Gastrocnemius medialis (tissue), 3 donors: Measurements from ENCODE around the genes KLHL28 and RPL10L.

- PRO-cap = no peak
- RAMPAGE, long total RNA, 3 experiments = no peak in any of the 3 experiments
These were observed 184.6 kb upstream of the C14orf28 start for GRCh38 chr14:44712392-44712967.

DNA sequence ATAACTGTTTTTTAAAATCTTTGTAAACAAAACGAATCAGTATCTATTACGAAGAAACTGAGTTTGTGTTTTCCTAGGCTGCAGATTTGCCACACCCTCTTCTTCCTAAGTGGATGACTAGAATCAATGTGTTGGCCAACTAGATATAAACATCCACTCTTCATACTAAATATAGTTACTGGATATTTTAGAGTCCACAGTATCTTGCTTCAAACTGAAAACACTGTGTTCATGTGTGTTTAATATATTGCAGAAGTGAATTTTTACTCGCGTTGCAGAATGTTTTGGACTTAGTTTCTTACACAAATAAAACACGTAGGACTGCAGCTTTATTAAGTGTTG is 1.5 kb downstream of the C14orf28 start:
- PRO-cap = no peak
- RAMPAGE, long total RNA, 3 experiments = no peak in any of the 3 experiments

DNA sequence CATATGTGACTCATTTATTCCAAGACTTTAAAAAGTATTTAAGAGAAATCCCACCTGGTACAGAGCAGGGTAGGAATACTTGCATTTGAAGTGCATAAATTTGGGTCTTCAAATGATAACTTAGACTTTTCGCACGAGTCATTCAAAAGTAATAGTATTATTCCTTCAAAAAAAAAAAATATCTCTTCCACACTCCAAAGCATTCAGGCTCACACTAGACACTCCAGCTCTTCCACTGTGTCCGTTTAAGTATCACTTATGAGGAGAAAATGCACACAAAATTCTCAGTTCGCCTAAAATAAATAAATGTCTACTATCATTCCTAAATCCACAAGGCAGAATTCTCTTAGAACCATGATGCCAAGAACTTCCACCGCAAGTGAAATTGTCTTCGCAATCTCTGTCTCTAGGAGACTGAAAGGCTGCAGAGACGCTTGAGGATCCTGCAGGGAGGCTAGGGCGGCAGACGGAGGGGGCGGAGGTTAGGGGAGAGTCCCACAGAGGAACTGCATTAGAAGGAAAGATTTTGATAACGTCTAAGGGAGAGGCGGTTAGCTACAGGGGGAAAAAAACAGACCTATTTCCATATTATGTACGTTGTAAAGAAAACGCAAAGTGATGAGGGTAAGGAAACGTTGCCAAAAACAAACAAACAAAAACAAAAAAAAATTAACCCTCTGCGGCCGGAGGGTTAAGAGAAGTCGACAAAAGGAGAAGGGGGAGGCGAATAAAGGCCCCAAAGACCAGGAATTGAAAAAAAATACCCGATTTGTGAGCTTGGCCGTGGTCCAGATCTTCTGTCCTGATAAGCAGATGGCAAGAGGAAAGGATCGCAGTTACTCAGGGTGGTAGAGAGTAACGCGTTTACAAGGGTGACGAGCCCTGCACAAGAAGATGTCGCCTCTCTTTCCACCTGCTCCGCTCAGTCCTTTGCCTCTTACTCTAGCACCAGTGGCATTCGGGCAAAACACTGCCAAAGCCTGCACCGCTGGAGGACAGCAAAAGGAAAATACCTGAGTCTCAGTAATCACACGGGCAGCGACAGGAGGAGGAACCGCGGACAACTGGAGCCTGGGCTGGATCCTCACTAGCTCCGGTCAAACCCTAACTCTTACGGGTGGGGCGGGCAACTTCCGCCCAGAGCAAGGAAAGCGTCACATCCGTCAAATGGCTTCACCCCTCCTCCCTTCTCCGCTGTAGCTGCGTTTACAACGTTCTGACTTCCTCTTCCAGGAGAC is at the start of gene KLHL28:
Gene KLHL28, minus strand, starts transcription at position 1,115 of the 1,238 bp plus-strand sequence.
- PRO-cap = unidirectional peak, plus-strand start at position 465 of the sequence; bidirectional peak, plus-strand start outside the sequence, minus-strand start at position 1,106 of the sequence
- RAMPAGE, long total RNA, 3 experiments = start-site peak on the minus strand in 3 of 3 experiments, centred at positions 1,087 to 1,093 of the sequence, 40 to 172 reads per replicate

DNA sequence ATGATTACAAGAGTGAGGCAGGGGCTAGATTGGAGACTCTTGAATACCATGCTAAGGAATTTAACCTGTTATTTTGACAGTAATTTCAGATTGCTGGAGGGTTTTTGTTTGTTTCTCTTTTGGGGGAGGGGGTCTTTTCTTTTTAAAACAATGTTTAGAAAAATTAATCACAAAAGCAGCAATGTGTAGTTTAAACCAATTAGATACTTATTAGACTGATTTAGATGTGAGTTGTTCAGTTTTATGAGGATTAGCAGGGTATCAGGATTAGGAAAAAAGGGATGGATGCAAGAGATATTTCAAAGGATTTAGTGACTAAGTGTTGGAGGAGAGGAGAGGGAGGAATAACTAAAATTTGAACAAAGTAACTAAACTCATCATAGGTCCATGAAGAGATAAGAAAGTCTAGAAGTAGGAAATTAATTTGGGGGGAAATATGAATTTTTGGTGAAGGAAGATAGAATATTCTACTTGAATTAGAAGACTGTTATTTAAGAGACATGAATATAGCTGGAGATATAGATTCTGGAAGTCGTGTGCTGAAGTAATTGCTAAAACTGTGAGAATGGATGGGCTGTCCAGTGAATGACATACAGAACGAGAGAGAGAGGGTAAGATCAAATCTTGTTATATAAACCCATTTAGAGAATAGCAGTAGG is 18.8 kb downstream of the TOGARAM1 start:
- PRO-cap = no peak
- RAMPAGE, long total RNA, 3 experiments = no peak in any of the 3 experiments

GRCh38 chr14:45206775-45207220 is 46.2 kb downstream of the MIS18BP1 start:
- PRO-cap = no peak
- RAMPAGE, long total RNA, 3 experiments = no peak in any of the 3 experiments

- PRO-cap = no peak
- RAMPAGE, long total RNA, 3 experiments = no peak in any of the 3 experiments
These were observed at the start of gene RPL10L for GRCh38 chr14:46651562-46652054. RPL10L (minus strand) TSS chr14:46651781.

DNA sequence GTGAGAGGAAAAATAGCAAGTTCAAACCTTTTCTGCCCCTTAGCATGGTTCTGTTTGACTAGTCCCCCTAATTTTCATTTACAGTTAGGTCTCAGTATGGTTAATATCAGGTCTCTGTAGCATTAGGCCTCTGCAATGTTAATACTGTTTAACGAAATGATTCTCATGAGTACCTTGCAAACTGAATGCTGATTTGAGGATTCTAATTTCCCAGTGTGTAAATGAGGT is 532.6 kb downstream of the RPS29 start:
- PRO-cap = no peak
- RAMPAGE, long total RNA, 3 experiments = no peak in any of the 3 experiments

DNA sequence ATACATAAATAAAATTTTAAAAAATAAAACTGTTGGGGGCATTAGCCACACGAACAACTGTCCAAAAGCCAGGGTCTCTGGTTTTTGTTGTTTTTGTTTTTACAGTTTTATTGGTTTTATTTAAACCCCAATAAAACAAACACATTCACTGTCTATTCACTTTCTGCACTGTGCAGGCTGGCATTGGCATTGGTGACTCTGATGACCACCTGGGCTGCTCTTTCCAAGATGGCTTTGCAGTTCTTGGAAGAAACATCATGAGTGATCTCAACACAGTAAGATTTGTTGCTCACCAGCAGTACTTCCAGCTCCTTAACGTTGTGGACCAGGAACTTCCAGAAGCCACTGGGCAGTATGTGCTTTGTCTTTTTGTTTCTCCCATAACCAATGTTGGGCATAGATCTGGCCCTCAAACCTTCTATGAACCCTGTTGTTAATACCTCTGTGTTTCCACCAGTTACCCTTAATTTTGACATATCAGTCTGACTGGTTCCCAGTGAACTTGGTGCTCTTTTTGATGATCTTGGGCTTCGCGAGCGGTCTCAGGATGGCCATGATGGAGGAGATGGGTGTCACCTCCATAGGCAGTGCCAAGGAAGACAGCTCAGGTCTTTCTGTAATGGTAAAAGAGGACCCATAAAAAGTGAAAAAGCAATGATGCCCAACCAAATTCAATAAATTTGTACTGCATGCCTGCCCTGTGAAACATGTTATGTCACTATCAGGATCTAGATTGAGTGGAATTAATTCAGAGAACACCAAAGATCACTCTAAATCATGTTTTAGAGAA is 8.7 kb downstream of the RPS29 start:
- PRO-cap = no peak
- RAMPAGE, long total RNA, 3 experiments = no peak in any of the 3 experiments

GRCh38 chr14:49633780-49634201 is 1.3 kb downstream of the DNAAF2 start:
- PRO-cap = bidirectional peak, plus-strand start at chr14:49634076, minus-strand start at chr14:49633964
- RAMPAGE, long total RNA, 3 experiments = start-site peak on the minus strand in 2 of 3 experiments, at chr14:49633958-49634003 at its widest, 56 to 160 reads per replicate

GRCh38 chr14:49634202-49635074 is 606 bp downstream of the DNAAF2 start:
- PRO-cap = bidirectional peak, plus-strand start at chr14:49634508, minus-strand start at chr14:49634277
- RAMPAGE, long total RNA, 3 experiments = no peak in any of the 3 experiments

DNA sequence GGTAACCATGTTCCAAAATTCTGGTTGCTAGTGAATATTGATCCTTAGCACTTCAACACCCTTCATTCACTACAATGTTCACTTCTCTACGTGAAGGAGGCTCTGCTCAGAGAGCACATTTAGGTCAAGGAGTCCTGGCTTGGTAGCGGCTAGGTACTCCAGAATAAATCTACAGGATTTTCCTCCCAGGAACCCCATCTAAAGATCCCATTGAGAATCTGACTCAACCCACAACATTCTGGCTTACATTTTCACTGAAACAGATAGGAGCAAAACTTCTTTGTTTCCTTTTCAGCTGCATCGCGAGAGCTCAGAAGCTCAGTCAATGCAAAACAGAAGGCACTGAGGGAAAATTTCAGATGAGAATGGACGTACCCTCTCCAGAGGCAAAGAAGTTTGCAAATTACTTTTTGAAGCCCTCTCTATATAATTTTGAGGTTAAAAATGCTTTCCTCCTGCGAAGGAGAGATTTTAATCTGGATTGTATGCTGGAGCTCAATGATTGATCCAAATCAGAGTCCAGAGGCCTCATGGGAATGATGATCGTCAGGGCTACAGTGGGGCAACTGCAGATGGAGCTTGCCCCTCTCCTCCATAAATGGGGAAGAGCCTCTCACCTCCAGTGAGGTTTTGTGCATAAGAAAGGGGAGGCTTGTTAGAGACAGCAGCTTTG is 93.8 kb downstream of the ARF6 start:
- PRO-cap = no peak
- RAMPAGE, long total RNA, 3 experiments = no peak in any of the 3 experiments

DNA sequence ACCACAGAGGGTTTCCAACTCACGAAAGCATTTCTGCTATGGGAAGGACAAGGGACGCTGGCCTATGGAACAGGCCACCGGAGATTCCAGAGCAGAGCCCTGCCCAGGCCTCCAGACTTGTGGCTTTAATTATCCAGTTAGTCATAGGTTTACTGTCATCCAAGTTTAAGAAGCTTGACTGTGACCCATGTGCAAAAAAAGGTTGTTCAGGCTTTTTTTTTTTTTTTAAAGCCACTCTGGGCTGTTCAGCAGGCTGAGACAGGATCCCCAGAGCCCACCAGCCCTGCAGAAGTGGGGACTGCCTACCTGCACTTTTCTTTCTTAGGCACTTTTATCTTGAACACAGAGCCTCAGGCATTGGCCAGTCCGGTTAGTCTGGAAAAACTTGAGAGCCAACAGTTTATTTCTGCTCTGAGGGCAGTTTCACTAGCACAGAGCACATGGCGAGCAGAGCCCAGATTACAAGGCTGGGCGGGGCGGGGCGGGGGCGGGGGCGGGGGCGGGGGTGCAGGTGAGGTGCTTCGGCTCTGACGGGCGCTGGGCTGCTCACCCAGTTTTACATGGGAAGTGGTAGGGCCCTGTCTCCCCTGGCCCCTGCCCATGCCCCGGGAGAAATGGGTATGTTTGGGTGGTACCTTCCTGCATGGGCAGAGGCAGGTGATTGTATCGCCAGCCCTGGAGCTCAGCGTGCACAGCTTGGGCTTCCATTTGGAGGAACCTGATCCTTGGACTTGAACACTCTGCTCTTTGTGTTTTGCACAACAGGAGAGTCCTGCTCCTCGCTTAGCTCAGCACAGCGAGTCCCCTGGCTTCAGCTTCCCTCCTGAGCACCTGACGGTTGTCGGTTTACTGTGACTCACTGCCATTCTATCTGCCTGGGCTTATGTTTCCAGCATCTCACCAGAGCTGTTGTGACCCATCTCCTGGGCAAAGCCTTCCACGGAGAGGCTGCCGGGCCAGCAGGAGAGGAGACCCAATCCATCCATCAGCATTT is 108.3 kb downstream of the ARF6 start:
- PRO-cap = unidirectional peak, minus-strand start at position 66 of the sequence; unidirectional peak, minus-strand start at position 101 of the sequence; unidirectional peak, minus-strand start at position 377 of the sequence; bidirectional peak, plus-strand start at position 930 of the sequence, minus-strand start at position 733 of the sequence
- RAMPAGE, long total RNA, 3 experiments = start-site peak on the minus strand in 3 of 3 experiments, centred at positions 67 to 73 of the sequence, 9 to 54 reads per replicate

- PRO-cap = no peak
- RAMPAGE, long total RNA, 3 experiments = no peak in any of the 3 experiments
These were observed 5.9 kb upstream of the VCPKMT start for GRCh38 chr14:50122235-50122625.

GRCh38 chr14:50159469-50160138 is 43.2 kb upstream of the VCPKMT start:
- PRO-cap = no peak
- RAMPAGE, long total RNA, 3 experiments = no peak in any of the 3 experiments

- PRO-cap = no peak
- RAMPAGE, long total RNA, 3 experiments = no peak in any of the 3 experiments
These were observed 40.0 kb downstream of the SOS2 start for GRCh38 chr14:50191271-50191800.

DNA sequence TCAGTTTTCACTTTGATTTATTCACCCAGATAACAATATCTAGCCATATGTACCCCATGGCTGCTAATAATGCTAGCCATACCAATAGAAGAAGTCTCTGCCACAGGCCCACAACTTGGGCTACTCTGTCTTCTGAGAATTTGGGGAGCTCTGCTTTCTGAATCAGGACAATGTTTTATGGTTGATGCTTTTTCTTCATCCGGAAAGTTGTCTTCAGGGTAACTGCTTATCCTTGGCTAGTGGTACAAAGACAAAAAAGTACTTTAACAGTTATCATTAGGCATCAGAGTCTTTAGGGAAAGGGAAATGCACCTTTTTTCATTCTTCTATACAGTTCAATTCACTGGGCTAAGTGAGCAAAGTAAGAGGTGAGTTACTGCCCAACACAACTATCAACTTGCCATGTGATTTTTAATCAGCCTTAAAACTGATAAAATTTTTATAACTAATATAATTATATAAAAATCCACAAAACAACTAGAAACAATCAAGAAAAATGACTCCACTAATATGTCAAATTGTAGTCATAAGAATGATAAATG is 48.3 kb upstream of the CDKL1 start:
- PRO-cap = no peak
- RAMPAGE, long total RNA, 3 experiments = no peak in any of the 3 experiments

GRCh38 chr14:50532956-50533414 is 616 bp upstream of the MAP4K5 start:
- PRO-cap = no peak
- RAMPAGE, long total RNA, 3 experiments = no peak in any of the 3 experiments

DNA sequence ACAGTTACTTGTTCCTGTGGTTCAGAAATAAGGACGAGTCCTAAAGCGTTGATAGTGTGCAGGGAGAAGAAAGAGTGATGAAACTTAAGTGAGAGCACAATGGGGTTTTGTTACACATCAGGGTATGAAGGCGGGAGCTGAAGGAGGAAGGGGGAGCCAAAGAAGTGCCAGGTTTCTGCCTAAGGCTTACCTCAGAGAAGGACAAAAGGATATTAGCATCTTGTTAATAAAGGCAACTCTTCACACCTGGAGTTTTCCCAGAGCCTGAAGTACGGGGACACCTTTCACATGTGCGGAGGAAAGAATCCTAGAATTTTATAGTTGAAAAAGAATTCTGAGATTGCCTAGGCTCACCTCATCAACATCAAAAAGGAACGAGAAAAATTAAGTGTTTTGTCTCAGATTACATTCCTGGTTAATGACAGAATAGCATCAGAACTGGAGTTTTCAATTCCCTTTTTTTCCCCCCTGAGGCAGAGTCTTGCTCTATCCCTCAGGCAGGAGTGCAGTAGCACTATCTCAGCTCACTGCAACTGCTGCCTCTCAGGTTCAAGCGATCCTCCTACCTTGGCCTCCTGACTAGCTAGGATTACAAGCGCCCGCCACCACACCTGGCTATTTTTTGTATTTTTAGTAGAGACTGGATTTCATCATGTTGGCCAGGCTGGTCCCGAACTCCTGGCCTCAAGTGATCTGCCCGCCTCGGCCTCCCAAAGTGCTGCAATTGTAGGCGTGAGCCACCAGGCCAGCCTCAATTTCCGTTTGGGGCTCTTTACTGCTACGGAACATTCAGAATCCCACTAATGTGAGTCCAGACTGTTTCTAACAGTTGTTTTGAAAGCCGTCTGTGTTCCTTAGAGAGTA is 2.3 kb upstream of the SAV1 start:
- PRO-cap = no peak
- RAMPAGE, long total RNA, 3 experiments = no peak in any of the 3 experiments

GRCh38 chr14:50803806-50804102 is 27.2 kb downstream of the NIN start:
- PRO-cap = no peak
- RAMPAGE, long total RNA, 3 experiments = no peak in any of the 3 experiments

DNA sequence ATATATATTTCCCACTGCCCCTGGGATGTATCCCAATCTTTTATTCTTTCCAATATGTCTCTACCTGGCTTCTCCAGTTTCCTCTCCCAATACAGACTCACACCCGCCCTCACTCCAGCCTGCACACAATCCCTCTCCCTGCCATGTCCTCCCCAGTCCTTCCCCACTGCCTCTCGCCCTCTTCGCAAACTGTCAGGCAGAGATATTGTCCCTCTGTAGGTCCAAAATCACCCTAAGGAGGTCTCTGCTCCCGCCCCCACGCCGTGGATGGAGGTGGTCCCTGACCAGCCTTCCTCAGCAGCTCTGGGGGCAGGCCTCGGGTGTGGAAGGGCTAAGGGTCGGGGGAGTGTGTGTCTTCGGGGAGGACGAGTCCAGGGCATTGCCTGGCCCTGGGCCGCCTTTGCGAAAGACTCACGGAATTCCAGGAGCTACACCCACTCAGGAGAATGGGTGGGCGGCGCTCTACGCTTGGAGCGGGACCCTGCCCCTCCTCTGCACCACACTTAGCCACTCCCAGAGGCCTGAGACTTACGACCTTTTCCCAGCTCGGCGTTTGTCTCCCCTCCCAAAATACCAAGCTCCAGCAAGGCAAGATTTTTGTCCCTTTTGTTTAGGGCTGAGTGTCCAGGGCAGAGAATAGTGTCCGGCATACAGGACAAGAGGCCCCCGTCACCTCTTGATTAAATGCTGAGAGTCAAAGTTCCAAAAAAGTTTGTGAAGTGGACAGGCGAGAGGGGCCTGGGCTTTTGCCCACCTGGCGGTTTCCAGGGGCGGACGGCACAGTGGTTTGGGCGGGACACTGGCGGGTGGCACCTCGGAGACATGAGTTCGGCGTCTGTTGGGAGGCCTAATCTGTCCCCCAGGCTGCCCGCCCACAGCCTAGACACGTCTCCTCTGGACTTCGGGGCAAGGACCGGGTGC is 884 bp downstream of the PYGL start:
- PRO-cap = bidirectional peak, plus-strand start at position 531 of the sequence, minus-strand start at position 381 of the sequence
- RAMPAGE, long total RNA, 3 experiments = no peak in any of the 3 experiments